ENCODE measurements around a stretch of chr10.

DNA sequence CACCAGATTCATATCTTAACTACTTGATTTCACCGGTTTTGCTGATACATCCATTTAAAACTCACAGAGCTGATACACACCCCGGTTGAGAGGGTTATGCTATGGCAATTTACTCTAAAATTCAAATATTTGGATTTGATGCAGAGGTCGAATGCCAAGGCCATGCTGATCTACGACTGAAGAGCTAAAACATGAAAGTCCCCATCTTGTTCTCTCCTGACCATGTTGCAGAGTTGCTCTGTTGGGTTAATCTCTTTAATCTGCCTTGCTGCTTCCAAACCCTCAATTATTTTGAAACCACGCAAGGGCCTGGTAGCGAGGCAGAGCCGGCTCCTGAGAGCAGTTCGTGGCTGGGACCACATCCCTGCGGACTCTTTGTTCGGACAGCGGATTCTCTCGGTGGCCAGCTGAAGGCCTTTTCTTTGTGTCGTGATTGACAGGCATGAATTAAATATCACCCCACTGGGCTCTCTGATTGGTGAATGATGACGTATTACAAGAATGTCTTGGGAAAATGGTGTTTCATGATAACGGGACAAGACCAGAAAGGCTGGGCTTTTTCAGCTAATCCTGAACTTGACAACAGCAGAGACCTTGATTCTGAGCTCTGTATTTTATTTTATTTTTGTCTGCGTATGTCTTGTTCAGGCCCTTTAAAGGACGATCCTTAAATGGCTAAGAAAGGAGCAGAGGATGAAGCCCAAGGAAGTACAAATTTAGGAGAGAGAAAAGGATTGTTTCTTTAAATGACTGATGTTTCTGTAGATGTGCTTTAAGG, 66.9 kb upstream of the ARHGAP21 start:
- PRO-cap = no peak

DNA sequence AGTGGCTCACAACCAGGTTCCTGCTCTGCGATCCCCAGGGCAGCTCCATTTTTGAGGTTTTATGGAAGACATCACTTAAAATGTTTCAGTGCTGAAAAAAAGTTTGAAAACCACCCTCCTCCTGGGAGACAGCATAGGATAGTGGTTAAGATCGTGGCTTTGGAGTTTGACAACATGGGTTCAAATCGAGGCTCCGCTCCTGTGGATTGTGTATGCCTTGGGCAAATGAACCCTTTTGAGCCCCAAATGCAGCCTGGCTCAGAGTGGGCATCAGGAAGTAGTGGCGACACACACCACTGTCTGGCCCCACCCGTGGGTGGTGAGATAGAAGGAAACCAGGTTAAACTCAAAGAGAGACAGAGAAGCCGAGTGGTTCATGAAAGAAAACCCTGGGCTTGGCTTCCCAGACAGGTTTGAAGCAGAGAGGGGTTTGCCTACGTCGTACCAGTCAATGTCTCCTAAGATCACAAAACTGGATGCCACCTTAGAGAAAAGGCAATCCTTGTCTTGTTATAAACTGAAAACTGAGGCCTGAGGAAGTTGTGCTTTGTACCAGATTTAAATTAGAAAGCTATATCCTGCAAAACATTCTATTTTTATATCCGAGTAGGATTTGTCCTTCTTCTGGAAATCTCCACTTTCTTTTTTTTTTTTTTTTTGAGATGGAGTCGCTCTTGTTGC, 57.7 kb downstream of the PRTFDC1 start:
- PRO-cap = no peak

- PRO-cap = no peak
Measured at GRCh38 chr10:25061529-25062005, 45.2 kb downstream of the THNSL1 start.

GRCh38 chr10:26487460-26487996, 49.4 kb downstream of the APBB1IP start:
- PRO-cap = no peak

DNA sequence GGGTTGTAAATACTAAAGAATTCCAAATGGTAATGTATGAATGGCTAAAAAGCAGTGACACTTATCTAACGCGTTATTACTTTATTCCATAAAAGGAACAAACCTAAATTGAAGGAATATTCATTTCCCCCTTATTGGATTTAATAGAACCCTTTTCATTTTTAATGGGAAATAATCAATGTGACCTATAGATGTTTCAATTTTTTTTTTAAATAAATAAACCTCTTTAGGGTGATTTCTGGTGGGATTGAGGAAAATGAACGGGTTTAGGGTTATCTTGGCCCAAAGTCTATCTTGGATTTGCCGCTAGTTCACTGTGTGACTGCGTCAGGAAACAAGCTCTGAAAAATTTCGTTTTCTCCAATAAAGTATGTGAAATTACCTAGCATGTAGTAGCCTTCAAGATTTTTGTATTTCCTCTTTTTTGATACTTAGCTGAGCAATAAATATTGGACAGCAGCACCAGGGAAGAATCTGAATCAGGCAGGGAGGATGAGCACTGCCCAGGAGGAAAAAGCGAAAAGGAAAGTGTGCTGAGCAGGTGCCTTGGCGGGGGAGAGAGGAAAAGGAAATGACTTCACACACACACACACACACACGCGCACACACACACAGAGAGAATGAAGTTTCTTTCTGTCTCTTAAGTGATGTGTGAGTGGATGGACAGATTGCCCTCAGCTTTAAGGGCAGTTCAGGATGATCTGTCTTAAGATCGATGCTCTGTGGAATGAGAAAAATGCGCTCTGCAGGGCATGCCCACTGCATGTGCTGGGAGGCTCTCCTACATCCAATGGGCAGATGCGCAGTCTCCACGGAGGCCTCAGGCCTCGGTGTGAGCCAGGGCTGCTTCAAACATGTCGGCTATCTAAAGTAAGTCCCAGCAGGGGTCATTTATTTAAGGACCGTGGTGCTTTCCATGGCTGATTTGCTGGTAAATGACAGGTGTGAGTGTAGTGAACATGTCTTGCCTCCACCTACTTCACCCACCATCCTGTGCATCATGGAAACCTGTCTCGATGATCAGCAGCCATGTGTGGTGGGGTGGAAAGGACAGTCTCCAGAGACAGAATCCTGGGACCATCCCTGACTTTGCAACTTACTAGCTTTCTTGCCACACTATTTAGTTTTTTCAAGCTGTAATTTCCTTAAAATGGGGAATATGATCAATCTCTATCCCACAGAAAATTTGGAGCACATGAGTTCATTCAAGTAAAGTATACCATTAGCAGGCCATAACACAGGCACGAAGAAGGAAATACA, 2.3 kb upstream of the ACBD5 start:
- PRO-cap = bidirectional peak, plus-strand start at position 570 of the sequence, minus-strand start at position 516 of the sequence

- PRO-cap = no peak
Measured at GRCh38 chr10:27525799-27526071, 21.6 kb downstream of the RAB18 start.

DNA sequence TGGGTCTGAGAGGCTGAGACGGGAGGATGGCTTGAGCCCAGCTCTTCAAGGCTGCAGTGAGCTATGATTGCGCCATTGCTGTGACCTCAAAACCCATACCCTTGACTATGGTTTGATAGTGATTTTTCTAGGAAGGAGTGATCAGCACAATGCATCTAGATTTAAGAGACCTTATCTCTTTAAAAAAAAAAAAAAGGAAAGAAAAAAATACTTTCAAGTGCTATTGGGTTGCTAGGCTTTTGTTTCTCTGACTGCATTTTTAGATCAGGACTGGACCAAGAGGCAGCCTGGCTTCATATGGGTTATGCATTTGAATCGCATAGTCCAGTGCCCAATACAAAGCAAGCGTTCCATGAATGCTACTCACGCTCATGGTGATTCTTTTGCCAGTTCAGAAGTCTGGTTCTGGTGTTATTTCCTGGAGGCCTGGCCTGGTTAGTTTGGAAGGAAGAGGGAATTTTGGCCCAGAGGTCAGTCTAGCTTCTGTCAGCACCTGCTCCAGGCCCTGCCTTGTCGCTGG, 74.1 kb upstream of the MKX start:
- PRO-cap = no peak

GRCh38 chr10:27981621-27982126, 17.2 kb downstream of the ODAD2 start:
- PRO-cap = no peak

GRCh38 chr10:28238346-28238911, 64.4 kb downstream of the MPP7 start:
- PRO-cap = no peak

DNA sequence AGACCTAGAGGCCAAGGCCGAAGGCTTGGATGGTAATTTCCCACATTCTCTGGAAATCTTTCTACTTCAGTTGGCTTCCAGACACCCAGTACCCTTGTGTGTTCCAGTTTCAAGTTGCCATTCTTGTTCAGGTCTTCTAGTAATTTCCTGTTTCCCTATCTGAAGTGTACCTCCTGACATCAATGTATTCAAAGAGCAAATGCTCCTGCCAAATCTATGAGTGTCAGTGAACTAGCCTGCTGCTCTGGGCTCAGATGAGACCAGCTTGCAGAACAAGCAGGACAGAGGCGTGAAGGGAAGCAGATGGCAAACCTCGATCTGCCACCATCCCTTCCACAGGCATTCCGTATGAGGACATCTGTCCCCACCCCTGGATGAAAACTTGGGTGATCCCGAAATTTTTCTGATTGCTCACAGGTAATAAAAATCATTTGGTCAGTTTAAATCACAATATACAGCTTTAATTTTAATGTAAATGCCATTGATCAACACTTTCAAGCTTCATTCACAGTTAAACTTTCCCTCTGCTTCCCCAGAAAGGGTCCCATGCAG, 4.4 kb upstream of the MPP7 start:
- PRO-cap = no peak

DNA sequence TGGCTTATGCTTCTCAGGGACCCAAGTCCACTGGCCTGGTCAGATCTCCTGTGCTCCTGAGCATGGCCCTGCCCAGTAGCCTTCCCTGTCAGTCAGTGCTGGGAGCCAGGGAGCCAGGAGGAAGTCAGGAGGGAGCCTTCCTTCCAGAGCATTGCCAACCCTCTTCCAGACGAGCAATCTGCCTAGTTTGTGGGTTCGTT, 76.0 kb upstream of the MPP7 start:
- PRO-cap = no peak

GRCh38 chr10:28429777-28430284, 103.1 kb upstream of the WAC start:
- PRO-cap = no peak

- PRO-cap = no peak
Measured at GRCh38 chr10:28500090-28500701, 32.7 kb upstream of the WAC start.

DNA sequence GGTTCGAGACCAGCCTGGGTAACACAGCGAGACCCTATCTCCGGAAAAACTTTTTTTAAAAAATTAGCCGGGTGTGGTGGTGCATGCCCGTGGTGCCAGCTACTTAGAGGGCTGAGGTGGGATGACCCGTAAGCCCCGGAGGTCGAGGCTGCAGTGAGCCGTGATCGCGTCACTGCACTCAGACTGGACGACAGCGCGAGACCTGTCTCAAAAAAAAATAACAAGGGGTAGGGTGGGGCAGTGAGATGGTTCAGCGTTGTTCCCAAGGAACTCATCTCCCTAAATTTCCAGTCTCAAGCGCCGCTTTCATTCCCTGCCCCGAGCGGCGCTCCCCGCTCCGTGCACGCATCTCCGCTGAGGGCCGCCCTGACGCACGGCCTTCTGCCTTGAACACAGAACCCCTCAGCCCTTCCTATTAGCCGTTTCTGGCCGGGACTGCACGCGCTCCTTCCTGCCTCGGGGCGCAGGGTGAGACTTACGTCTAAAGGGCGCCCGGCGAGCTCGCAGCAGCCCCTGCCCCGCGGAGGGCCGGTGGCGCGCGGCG, 883 bp upstream of the WAC start:
- PRO-cap = bidirectional peak, plus-strand start at position 420 of the sequence, minus-strand start at position 353 of the sequence

- PRO-cap = no peak
Measured at GRCh38 chr10:28537319-28538237, 4.7 kb downstream of the WAC start.

GRCh38 chr10:28677678-28678451, 544 bp downstream of the BAMBI start:
- PRO-cap = no peak

DNA sequence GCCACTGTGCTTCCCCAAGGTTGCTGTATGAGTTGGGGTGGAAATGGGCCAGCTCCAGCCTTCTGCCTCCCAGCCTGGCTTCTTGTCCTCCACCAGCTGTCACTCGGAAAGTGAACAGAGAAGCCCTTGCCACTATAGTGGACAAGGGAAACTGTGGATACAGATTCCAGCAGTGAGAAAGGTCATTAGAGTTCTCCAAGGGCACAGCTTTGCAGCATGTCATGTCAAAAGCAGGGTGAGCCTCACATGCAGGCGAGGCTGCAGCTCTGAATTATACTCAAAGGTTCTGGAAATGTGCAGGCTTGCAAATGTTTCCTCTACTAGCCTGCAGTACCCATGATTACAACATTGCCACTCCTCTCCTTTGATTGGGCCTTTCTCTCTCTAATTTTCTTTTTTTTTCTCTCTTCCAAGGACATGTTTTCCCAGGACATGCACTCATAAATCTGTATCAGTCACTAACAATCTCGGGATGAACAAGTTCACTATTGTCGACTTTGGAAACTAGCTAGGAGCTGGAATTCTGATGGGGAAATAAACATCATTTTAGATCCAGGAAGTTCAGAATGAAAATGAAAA, 33.1 kb downstream of the BAMBI start:
- PRO-cap = no peak

- PRO-cap = no peak
Measured at GRCh38 chr10:28810277-28810910, 133.1 kb downstream of the BAMBI start.

DNA sequence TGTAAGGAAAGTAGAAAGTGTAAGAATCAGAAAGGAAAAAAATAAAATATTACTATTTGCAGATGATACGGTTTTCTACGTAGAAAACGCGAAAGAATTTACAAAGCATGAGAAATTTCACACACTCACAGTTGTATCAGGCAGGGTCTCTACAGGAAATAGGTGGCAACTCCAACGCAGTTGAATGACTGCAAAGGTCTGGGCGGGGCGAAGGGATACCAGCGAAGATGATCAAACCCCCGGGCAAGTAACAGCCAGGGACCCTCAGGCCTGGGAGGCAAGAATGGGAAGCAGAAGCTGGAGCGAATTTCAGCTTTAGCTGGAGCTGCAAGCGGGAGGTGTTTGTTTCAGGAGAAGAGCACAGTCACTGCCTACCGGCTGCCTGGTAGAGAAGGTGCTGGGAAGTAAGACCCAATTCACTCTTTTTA, 149.0 kb downstream of the BAMBI start:
- PRO-cap = no peak

DNA sequence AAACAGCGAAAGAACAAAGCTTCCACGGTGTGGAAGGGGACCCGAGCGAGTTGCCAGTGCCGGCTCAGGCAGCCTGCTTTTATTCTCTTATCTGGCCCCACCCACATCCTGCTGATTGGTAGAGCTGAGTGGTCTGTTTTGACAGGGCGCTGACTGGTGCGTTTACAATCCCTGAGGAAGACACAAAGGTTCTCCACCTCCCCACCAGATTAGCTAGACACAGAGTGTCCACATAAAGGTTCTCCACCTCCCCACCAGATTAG, 218.7 kb downstream of the BAMBI start:
- PRO-cap = no peak

Data from left colon (tissue), 1 donor.